ENCODE measurements around a stretch of chr7.

- PRO-cap = no peak
Observed at GRCh38 chr7:47582443-47582831, 526 bp upstream of the TNS3 start.

DNA sequence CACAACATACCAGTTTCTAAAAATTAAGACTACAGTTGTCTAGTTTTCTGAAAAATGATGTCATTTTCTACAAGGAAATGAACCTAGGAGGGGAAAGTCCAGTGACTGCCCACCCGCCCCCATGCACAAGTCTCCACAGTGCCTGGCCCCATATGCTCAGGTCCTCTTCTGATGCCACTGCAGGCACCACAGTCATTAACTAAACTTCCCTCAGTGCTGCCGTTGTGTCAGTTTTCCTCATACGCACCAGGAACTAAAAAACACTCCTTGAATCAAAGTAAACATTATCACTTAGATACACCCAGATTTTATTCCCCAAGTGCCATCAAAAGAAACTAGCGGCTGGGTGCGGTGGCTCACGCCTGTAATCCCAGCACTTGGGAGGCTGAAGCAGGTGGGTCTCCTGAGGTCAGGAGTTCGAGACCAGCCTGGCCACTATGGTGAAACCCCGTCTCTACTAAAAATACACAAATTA lies 6.9 kb upstream of the TNS3 start:
- PRO-cap = no peak

DNA sequence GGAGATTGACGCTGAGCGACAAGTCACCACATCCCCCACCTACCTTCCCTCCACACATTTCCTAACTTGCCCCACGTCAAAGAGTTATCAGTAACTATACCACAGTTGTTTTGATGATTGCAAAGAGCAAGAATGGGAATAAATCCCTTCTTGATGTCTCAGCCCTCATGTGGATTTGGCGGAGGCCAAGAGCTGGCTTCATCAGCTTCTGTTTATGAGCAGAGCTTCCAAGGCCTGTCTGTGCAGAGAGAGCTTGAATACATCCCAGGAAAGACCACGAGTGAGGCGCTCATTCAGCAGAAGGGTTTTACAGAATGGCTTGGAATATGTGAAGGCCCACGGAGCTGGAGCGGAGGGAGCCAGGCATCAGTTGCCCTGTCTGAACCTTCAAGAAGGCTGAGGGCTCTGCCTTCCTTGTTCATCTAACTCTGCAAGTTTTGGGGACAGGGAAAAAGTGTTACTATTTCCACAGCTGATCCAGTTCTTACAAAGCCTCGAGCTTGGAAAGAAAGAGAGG lies 28.2 kb upstream of the TNS3 start:
- PRO-cap = no peak

DNA sequence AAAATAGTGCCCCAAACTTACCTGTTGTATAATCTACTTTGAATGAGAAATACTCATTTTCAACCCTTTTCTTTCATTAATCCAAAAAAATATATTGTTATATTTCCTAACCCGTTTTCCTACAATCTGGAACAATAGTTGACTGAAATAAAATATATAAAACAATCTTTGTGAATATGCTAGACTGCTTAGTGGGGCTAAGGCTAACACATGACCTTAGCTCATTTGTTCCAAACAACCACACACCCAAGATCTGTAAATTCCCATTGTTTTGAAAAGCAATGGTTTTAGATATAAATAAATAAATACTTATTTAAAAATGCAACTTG lies 7.5 kb downstream of the HUS1 start:
- PRO-cap = no peak

DNA sequence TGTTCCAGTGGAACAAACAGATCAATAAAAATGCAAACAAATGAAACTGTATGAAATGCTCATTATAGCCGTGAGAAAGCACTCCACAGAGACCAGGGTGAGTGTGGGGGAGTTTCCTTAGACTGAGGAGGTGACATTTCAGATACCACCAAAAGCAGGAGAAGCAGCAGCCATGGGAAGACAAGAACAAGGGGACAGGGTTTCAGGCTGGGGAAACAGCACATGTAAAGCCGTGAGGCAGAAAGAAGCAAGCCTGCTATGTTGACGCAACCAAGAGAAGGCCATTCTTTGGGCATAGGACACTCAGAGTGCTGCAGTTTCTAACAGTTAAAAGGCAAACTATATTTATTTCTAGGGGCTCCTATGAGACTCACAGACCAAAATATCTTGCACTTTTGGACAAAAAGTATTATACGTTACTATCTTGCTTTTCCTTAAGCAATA lies 2.3 kb downstream of the HUS1 start:
- PRO-cap = no peak

- PRO-cap = no peak
Observed at GRCh38 chr7:48090587-48090936, 1.5 kb downstream of the UPP1 start.

DNA sequence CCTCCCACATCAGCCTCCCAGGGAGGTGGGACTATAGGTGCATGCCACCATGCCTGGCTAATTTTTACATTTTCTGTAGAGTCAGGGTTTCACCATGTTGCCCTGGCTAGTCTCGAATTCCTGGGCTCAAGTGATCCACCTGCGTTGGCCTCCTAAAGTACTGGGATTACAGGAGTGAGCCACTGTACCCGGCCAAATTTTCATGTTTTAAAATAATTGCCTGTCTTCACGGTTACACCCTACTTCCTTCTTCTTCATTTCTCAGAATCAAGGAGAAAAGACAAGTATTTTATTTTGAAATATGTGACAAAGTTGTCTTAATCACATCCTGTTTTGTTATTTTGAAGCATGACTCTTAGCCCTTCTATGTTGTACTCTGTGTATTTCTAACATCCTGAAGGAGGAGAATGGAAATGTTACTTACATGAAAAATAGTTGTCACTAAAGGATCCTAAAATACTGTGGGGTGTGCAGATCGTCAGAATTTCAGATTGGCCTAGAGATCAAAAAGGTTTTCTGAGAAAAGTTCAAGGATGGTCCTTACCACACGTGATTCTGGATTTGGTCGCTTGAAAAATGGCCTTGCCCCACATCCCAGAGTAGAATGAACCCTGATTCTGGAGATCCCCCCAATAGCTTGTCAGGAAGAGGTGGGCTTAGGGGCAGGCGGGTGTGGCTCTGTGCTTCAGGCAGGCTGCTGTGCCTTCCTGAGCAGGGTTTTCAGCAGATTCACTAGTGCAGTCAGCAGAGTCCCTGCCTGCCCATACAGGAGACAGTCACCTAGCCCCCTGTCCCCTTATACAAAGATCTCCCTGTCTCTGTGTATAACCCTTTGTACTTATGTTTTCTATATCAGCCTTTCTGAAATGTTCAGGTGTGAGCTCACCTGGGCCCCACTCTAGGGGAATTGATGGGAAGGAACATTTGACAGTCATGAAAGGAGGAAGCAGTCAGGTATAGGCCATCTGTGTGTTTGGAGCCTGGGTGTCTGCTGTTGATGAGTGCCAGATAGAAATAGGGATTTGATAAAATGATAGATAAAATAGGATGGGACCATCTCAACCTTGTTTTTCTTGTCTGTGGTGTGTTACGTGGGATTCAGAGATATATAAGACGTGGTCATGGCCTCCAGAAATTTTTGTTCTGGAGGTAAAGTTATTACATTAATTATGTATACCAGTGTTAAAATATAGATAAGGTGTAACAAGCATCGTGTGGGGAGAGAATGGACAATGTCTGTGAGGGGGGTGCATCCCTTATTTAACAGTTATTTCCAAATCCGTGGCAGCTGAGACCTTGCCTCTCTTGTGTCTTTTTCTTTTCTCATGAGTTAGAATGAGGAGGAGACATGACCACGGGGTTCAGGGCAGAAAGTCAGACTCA lies 8.8 kb downstream of the UPP1 start:
- PRO-cap = no peak

DNA sequence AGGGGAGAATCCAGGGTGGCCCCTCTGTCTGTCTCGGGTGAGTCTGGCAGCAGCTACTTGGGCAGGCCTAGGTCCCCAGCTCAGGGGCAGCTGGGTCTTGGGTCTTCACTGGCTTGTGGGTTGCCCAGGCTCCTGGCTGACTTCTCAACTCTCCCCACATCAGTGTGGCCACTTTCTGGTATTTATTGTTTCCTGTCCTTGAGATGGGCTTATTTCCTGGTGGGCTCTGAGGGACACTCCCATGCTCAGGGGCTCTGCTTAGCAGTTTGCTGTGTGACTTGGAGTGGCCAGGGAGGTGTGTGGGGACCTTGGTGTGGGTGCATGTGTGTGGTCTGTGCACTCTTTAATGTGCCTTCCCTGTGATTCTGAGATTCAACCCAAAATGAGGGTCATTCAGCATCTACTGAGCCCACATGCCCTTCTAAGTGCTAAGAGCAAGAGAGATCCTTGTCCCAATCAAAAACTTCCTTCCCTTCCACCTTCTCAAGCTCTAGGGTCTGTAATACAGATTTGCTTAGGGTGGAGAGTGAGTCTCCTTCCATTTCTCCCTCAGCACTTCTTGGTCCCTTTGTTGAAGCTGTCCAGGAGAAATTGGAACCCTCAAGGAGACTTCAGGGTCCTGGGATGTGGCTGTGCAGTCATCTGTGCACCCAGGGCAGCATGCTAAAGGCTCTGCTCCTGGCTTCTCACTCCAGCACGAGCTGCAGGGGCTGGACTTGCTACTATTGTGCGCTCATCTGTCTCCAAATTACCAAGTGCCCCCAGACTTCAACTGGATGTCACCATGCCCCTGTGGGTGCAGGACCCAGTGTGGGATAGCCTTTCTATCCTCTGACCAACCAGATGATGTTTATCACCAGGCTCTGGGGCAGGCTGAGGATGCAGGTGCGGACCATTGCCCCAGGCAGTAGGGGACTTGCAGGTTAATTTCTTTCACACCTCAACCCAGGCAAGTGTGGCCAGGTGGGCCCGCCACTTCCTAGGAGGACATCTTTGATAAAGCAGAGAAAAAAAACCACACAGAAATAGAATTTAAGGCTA lies 20.3 kb downstream of the UPP1 start:
- PRO-cap = no peak

DNA sequence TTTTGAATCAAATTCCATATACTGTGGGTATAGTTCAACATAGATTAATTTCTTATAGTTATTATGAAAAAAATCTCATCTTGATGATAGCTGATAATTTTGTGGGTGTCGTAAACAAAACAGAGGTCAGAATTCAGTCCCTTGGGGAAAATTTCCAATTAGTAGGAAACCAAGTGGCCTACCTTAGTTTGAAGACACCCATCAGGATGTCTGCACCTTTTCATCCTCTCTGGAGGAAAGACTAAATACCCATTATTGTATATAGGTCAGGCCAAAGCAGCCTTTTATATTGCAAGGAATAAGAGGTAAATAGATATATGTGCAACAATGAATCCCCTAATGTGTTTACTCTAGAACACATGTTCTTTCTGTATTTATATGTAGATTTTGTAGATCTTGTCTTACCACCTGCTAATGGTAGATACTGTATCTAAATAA lies 6.5 kb downstream of the IKZF1 start:
- PRO-cap = no peak

DNA sequence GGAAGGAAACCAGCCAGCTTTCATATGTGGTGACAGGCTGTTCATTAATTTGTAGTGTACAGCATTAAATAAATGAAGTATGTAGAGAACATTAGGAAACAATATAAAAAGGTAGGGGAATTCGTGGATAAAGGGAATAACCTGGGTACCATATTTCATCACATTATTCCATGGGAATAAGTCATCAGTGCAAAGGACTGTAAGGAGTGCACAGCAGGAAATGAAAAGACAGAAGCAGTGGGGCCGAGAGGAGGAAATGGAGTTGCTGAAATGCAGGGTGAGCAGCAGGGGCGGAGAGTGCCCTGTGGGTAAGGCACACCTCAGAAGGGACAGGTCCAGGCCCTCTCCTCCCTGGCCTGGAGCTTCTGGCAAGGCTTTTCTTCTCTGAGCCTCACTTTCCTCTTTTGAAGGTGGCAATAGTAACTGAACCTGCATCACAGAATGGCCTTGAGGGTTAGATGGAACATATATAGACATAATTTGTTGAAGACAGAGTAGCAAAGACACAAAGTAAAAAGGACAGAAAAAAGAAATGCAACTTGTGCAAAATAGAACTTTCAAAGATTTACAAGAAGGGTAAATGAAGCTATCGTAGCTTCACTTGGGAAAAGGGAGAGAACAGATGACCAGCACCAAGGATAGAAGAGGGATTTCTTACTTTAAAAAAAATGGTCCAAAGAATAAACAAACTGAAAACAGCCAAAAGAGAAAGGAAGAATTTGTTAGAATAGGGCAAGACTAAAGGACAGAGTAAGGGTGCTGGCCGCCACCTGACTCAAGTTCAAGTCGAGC lies 26.3 kb downstream of the IKZF1 start:
- PRO-cap = no peak

DNA sequence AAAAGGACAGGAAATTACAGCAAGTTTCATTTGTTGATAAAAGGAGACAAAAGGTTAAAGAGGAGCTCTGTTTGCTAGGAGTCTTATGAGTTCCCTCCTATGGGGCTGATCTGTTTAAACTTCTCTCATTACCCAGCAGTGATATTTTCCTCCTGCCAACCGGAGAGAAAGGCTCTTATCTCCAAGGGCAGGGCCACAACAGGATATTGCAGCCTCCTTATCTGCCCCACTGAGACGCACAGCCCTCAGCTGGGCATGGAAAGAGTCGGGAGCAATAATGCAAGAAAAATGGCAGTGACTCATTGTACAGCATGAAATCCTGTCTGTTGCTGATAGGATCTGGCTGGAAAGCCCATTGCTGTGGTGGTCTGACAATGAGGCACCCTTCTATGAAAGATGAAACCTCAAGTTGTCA lies 46.8 kb upstream of the FIGNL1 start:
- PRO-cap = no peak

- PRO-cap = no peak
Observed at GRCh38 chr7:50659910-50660616, 94.9 kb upstream of the DDC start.

GRCh38 chr7:50708220-50708683 lies 74.4 kb downstream of the GRB10 start:
- PRO-cap = no peak

- PRO-cap = no peak
Observed at GRCh38 chr7:50733419-50733994, 49.2 kb downstream of the GRB10 start.

DNA sequence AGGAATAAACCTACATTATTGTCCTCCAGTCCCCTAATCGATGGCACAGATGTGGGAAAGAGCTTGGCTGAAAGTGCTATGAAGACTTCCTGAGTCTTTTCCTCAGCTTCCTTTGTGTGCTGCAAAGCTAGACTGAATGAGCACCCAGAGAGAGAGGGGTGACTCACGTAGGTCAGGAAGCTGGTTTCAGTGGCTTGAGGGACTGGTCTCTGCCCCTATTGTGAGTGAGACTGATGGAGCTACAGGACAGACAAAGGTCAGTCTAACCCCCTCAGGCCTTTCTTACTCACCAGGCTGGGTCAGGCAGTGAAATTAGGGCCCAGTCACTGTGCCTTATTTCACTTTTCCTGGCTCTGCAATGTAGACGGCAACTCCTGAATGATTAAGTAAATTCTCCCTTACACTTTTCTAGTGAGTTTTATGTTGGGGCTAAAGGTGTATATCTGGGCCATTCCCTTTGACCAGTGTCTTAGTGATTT lies 171.2 kb upstream of the GRB10 start:
- PRO-cap = no peak

- PRO-cap = no peak
Observed at GRCh38 chr7:51241796-51242143, 74.8 kb downstream of the COBL start.

- PRO-cap = no peak
Observed at GRCh38 chr7:51315801-51316312, 752 bp downstream of the COBL start.

- PRO-cap = no peak
Observed at GRCh38 chr7:52088061-52088684, 771.6 kb upstream of the COBL start.

- PRO-cap = no peak
Observed at GRCh38 chr7:52274287-52274659, 761.2 kb upstream of the POM121L12 start.

GRCh38 chr7:53365847-53366133 lies 330.4 kb downstream of the POM121L12 start:
- PRO-cap = unidirectional peak, plus-strand start at chr7:53366058

Data from A673 (cell line).